ENCODE measurements around a stretch of chr10.

DNA sequence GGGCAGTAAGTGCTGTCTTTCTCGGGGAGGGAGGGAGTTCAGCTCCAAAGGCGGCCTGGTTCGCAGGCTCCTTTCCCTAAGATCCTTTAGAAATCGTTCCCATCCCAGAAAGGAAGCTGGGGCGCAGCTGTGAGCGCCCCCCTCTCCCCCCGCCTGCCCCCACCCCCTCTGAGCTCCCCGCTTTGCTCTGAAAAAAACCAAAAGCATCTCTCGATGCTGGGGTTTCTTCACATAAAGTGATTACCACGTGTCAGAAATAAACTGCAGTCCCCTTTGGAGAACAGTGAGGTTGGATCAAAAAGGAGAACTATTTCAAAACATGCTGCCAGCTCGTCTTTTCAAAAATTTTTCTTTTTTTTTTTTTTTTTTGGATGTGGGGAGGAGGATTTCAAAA lies 154.8 kb upstream of the LYZL2 start:
- PRO-cap = no peak
- RAMPAGE, long total RNA, 4 experiments = no peak in any of the 4 experiments

GRCh38 chr10:30999334-30999923 lies 32.2 kb downstream of the ZNF438 start:
- PRO-cap = unidirectional peak, minus-strand start at chr10:30999450
- RAMPAGE, long total RNA, 4 experiments = no peak in any of the 4 experiments

GRCh38 chr10:31011341-31011899 lies 20.2 kb downstream of the ZNF438 start:
- PRO-cap = no peak
- RAMPAGE, long total RNA, 4 experiments = no peak in any of the 4 experiments

DNA sequence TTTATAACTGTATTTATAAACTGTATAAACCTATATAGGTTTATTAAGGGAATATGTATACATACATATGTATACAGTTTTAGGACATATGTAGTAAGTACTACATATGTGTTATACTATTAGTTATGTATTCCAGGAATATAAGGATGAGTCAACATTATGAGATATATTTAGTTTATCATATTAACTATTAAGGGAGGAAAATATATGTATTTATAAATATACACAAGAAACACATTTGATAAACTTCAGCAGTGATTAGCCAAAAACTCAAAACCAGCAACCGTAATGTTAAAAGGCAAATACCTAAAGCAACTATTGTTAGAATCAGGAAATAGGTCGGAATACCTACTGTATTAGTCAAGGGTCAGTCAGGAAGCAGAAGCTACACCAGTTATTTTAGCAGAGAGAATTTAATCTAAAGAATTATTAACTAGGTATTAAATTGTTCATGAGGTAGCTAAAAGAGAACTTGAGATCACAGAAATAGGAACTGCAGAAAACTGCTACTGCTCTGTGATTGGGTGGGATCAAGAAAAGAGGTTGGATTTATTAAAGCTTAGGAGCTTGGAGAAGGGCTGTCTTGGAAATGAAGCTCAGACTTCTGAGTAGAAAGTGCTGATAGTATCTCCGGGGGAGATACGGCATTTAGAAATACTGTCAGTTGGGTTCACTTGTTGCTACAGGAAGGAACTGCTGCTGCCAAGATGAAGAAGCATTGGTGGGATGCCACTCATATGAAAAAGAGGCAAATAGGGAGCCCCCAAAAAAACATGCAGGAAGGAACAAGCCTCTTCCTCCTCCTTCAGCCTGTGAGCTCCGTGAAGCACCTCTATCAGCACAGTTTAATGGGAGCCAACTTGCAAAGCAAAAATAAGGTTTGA lies 20.0 kb upstream of the ZNF438 start:
- PRO-cap = no peak
- RAMPAGE, long total RNA, 4 experiments = no peak in any of the 4 experiments

GRCh38 chr10:31073956-31074389 lies 42.3 kb upstream of the ZNF438 start:
- PRO-cap = no peak
- RAMPAGE, long total RNA, 4 experiments = no peak in any of the 4 experiments

- PRO-cap = no peak
- RAMPAGE, long total RNA, 4 experiments = no peak in any of the 4 experiments
These were observed 106.0 kb downstream of the ARHGAP12 start for GRCh38 chr10:31822737-31822975.

- PRO-cap = no peak
- RAMPAGE, long total RNA, 4 experiments = no peak in any of the 4 experiments
These were observed 12.2 kb upstream of the ARHGAP12 start for GRCh38 chr10:31940693-31941390.

GRCh38 chr10:32005295-32005699 lies 50.9 kb downstream of the KIF5B start:
- PRO-cap = no peak
- RAMPAGE, long total RNA, 4 experiments = no peak in any of the 4 experiments

DNA sequence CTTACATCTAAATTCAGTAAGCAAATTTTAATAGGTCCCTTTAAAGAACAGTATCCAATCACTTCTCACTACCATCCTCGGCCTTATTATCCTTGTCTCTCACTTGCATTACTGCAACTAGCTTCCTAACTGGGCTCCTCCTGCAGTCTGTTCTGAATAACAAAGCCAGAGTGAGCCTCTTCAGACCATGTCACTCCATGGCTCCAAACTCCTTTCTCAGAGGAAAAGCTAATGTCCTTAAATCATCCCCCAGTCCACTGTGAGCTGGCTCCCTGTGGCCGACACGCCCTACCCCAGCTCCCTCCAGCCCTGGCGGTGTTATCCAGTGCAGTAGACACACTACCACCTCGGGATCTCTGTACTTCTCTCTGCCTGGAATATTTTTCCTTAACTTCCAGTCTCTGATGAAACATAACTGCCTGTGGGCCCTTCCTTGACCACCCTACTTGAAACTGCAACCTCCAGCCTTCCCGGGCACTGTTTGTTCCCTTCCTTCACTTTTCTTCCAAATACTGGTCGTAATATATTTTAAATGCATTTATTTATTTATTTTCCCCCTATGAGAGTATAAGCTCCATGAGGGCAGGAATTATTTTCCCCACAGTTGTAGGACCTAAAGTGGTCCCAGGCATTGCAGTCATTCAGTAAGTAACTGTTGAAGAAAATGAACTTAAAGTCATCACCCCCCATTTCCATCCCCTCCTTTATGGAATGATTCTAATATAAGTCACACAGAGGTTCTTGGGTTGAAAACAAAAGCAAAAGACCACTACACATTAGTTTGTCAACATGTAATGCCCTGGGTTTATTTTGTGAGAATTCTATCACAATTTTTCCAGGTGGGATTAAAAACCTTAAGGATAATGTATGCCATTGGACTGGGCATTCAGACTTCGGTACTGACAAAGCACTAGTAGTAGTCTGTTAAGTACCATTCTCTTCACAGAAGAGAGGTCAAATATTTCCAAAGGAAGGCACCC lies 79.7 kb downstream of the EPC1 start:
- PRO-cap = no peak
- RAMPAGE, long total RNA, 4 experiments = no peak in any of the 4 experiments

GRCh38 chr10:32332183-32332837 lies 14.6 kb downstream of the EPC1 start:
- PRO-cap = no peak
- RAMPAGE, long total RNA, 4 experiments = no peak in any of the 4 experiments

DNA sequence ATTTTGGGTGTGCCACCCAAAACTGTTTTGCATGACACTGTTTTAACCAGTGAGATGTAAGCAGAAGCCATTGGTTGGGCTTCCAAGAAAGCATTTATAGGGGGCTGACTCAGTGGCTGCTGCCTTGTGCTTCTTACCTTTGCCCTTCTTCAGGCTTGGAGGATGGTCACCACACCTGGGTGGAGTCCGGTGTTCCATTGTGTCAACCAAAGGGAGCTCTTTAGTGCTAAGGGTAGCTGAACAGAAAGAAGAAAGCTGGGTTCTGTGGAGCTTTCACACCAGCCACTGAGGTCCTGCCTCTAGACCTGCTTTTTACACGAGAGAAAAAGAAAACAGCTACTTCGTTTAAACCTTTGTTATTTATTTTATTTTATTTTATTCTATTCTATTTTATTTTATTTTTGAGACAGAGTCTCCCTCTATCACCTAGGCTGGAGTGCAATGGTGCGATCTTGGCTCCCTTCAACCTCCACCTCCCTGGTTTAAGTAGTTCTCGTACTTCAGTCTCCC lies 37.4 kb upstream of the EPC1 start:
- PRO-cap = no peak
- RAMPAGE, long total RNA, 4 experiments = no peak in any of the 4 experiments

DNA sequence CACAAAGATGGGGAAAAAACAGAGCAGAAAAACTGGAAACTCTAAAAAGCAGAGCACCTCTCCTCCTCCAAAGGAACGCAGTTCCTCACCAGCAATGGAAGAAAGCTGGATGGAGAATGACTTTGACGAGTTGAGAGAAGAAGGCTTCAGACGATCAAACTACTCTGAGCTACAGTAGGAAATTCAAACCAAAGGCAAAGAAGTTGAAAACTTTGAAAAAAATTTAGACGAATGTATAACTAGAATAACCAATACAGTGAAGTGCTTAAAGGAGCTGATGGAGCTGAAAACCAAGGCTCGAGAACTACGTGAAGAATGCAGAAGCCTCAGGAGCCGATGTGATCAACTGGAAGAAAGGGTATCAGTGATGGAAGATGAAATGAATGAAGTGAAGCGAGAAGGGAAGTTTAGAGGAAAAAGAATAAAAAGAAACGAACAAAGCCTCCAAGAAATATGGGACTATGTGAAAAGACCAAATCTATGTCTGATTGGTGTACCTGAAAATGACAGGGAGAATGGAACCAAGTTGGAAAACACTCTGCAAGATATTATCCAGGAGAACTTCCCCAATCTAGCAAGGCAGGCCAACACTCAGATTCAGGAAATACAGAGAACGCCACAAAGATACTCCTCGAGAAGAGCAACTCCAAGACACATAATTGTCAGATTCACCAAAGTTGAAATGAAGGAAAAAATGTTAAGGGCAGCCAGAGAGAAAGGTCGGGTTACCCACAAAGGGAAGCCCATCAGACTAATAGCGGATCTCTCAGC lies 114.0 kb downstream of the CCDC7 start:
- PRO-cap = no peak
- RAMPAGE, long total RNA, 4 experiments = no peak in any of the 4 experiments

- PRO-cap = no peak
- RAMPAGE, long total RNA, 4 experiments = no peak in any of the 4 experiments
These were observed 14.0 kb downstream of the ITGB1 start for GRCh38 chr10:32944002-32944424.

DNA sequence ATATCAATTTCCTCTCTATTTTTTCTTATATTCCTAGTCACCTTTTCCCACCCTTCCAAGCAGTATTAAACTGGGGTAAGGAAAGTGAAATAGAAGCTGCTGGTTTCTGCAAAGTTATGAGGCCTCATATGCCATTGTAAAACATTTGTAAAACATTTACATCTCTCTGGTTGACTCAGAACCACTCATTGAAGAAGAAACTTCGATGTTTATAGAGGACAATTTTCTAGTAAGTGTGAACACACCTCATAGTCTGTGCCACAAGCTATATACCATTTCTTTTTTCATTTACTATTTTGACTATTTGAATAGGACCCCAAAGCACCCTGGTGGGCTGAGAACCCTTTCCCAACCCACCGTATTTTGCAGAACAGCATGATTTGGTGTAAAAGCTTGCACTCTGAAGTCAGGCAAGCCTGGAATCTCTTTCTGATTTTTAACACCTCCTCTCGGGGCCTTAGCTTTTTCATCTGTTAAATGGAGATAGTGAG lies 12.9 kb upstream of the ITGB1 start:
- PRO-cap = no peak
- RAMPAGE, long total RNA, 4 experiments = no peak in any of the 4 experiments

GRCh38 chr10:32980350-32981535 lies 22.7 kb upstream of the ITGB1 start:
- PRO-cap = bidirectional peak, plus-strand start at chr10:32980900, minus-strand start at chr10:32980643
- RAMPAGE, long total RNA, 4 experiments = no peak in any of the 4 experiments

- PRO-cap = no peak
- RAMPAGE, long total RNA, 4 experiments = no peak in any of the 4 experiments
These were observed 168.0 kb upstream of the ITGB1 start for GRCh38 chr10:33125812-33126576.

DNA sequence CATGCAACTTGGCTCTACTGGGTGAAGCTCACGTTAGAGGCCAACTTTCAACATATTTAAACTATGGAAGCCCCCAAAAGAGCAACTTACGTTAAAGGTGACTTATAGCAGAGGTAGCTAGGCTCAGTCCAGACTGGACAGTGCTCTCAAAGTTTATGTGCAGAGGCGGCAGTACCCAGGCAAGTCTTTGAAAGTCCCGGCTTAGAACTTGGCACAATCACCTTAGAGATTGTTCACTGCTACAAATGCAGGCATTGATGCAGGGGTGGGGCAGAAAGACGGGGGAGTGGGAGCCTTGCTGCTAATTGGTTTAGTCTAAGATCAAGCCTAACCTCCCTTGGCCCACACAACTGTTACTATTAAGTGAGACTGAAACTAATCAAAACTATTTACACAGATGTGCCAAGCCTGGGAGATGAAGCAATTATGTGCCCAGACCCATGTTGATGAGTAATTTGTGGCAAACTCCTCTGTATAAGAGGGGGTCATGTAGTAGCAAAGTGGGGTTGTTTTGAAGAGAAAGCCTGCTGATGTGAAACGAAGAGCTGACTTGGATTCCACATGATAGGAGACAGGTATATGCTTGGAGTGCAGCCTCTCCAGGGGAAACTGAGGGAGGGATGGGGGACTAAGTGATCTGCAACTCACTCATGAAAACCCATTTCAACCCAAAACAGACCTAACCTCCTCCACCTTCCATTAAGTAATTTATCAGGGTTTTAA lies 178.2 kb upstream of the ITGB1 start:
- PRO-cap = no peak
- RAMPAGE, long total RNA, 4 experiments = no peak in any of the 4 experiments

- PRO-cap = no peak
- RAMPAGE, long total RNA, 4 experiments = no peak in any of the 4 experiments
These were observed 75.5 kb downstream of the NRP1 start for GRCh38 chr10:33258831-33259567.

- PRO-cap = no peak
- RAMPAGE, long total RNA, 4 experiments = no peak in any of the 4 experiments
These were observed 57.4 kb downstream of the NRP1 start for GRCh38 chr10:33276957-33277661.

- PRO-cap = no peak
- RAMPAGE, long total RNA, 4 experiments = no peak in any of the 4 experiments
These were observed 2.2 kb downstream of the NRP1 start for GRCh38 chr10:33332066-33332848.

All from suprapubic skin (tissue), 4 donors.